Hematopoietic multipotent progenitor cell (in vitro differentiated cells): ENCODE data around the gene MYCN.

DNA sequence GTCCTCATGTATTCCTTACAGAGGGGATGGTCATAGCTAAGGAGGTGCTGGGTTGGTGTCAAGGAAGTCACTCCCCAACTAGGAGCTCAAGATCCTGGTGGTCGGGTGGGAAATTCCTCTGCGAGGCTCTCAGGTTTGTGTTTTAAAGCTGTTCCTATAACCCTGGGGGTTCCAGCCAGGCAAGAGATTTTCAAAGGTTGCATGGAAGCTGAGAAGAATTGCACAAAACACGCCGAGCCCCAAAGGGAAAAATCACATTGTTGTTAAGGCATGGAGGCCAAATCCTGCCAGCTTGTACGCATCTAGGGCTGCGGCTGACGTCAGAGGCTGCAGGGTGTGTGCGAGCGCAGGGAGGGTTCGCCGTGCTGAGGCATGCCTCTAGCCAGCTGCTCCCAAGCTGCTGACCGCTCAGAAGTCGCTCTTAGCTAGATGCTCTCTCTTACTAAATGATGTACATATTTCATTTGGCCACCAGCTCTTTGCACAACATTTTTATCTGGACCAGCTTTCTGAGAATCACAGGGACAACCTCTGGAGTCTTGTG, 191.7 kb downstream of the LPIN1 start:
- CAGE, long polyA plus RNA, result no peak

DNA sequence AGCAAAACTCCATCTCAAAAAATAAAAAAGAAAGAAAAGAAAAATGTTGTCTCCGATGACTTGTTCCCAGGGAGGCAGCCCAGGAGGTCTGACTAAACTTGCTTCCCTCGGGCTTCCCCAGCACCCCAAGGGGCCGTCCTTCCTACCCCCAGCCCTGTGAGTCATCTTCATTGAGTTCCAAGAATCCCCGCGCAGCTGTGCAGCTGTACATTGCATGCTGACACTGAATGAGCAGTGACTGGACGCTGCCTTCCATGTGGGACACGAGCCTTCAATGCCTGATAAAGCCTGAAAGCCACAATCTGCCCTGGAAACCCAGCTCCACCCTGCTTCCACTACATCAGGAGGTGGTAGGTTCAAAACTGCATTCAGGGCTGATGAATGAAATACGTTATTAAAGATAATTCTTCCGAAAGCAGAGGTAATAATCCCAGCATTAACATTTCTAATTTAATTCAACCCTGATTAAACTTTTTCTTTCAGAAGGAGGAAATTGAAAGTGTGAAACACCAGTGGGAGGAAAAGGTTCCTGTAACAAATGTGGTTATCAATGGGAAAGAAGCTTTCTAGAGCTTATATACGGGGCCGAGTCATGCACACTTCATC, 360.0 kb downstream of the LPIN1 start:
- CAGE, long polyA plus RNA, result no peak

DNA sequence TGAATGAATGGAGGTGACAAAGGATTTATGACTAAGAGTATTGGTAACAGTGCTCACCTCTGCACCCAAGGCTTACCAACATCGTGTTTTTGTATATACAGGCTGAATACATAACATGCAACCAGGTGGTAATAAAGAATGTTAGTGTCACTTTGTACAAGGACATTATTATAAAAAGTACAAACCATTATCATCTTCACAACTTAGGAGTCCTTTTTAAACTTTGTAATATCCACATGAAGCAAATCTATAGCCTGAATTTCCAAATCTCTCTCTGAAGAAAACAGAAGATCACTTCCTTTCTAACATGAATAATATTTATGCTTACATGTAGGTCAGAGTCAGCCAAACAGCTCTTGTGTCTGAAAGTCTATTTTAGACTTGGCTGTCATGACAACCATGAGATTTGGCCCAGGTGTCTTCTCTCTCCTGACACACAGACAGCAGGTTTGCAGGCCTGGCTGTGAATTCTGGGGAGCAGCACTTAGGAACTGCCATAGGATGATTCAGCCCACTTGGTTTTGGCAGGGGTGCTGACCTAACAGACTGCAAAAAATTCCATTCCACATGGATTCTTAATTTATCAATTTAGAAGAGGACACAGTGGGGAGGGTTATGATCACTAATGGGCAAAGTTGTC, 454.2 kb upstream of the TRIB2 start:
- CAGE, long polyA plus RNA, result no peak

DNA sequence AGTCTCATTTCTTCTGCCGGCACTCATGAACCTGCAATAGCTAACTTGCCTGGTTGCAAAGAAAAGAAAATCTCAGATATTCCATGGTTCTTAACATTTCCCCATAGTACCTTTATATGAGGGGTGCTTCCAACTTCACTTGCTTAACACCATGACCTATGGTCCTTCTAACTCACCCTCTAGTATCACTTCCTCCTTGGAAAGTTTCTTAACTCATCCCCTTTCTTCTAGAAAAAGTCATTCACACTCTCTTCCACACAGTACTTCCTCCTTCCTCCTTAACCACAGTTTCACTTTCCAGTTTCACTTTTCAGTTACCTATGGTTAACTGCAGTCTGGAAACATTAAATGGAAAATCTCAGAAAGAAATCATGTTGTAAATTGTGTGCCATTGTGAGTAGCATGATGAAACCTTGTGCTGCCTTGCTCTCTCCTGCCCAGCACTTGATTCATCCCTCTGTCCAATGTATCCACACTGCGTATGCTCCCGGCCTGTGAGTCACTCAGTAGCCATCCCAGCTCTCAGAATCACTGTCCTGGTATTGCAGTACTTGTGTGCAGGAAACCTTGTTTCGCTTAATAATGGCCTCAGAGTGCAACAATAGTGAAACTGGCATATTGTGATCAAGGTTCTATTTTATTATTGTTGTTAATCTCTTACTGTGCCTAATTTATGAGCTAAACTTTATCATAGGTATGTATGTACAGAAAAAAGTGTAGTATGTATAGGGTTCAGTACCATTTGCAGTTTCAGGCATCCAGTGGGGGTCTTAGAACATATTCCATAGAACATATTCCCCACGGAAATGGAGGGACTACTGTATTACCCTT, 128.6 kb upstream of the TRIB2 start:
- CAGE, long polyA plus RNA, result no peak

- CAGE, long polyA plus RNA, result no peak
These were observed 51.5 kb upstream of the TRIB2 start for GRCh38 chr2:12665256-12665673.

DNA sequence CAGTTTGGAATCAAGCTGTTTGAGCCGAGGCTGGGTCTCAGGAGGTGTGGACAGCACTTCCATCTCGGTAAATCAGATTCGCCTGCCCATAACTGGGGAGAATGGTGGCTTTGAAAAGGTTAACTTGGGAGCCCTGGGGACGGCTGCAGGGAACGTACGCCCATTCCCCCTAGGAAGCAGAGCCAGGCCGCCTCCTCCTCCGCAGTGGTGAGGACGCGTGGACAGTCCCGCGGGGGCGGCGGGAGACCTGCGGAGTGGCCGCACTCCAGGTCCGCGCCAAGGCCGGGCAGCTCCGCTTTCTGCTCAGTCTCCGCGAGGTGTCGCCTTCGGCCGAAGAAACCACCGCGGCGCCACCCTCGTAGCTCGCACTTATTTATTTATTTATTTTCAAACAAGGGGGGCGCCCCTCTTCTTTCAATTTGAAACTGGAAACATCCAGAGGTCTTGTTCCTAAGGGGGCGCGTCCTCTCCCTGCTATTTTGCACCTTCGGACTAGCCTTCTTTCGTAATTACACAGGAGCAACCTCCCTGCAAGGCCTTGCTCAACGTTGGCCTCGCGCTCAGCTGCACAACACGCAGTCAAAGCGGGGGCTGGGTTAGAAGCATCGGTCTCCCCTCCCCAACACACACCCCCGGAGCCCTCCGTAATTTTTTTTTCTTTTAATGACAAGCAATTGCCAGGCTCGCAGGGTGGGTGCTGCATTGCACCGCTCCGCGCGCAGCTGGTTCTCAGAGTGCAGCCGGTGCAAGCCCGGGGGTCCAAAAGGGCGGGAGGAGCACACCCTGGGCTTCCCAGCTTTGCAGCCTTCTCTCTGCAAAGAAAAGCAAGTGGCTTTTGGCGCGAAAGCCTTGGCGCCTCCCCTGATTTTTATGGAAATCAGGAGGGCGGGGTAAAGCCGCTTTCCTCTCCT, 555 bp upstream of the MYCN start:
- CAGE, long polyA plus RNA, result no peak

GRCh38 chr2:15940451-15941115, at the start of gene MYCN:
MYCN (plus strand) TSS chr2:15940550.
- CAGE, long polyA plus RNA, result start-site peak on the plus strand at chr2:15940523-15940557, 26 reads

- CAGE, long polyA plus RNA, result no peak
These were observed 153.8 kb downstream of the MYCN start for GRCh38 chr2:16094044-16094630.

GRCh38 chr2:16126561-16126944, 186.2 kb downstream of the MYCN start:
- CAGE, long polyA plus RNA, result no peak

- CAGE, long polyA plus RNA, result no peak
These were observed 304.7 kb downstream of the MYCN start for GRCh38 chr2:16244959-16245488.

GRCh38 chr2:16550269-16550693, 115.4 kb downstream of the CYRIA start:
- CAGE, long polyA plus RNA, result no peak

DNA sequence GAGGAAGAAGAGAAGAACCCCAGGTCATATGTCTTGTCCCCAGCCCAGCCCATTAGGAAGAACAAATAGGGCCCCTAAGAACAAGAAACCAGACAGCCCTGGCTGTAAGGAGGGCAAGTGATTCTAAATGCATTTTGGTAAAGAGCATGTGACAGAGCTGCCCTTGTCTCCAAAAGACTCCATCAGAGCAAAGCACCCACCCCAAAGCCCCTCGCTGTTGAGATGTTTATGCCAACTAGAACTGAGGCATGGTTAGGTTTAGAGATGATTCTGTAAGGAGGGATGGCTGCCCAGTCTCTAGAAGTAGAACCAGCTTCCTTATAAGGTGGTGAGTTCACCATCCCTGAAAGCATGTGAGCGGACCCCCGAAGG, 47.2 kb downstream of the CYRIA start:
- CAGE, long polyA plus RNA, result no peak

GRCh38 chr2:16642292-16643063, 23.2 kb downstream of the CYRIA start:
- CAGE, long polyA plus RNA, result no peak

- CAGE, long polyA plus RNA, result no peak
These were observed 13.1 kb downstream of the CYRIA start for GRCh38 chr2:16652460-16653034.

- CAGE, long polyA plus RNA, result no peak
These were observed 2.2 kb downstream of the CYRIA start for GRCh38 chr2:16663186-16663994.

DNA sequence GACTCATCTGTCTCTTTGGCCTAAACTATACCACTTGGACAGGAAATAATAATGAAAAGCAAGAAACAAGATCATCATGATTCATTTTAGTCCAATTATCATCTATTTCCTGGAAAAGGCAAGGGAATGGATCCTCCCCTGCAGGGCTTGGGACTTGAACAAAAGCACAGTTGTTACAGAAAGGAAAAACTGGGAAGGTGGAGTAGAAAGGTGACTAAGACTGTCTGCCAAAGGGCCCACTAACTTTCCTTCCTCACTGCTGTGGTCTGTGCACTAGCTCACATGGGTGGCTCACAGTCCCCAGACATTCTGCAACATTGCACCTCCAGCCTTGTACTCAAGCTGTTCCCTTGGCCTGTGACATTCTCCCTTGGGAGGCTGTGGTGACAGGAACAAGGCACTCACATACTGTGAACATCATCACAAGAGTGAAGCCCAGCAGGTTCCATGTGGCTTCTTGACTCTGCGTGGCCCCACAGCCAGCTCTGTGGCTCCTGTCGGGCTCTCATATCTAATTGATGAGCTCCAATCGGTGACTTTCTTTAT, 75.4 kb downstream of the VSNL1 start:
- CAGE, long polyA plus RNA, result no peak

GRCh38 chr2:17648794-17649264, 104.8 kb downstream of the SMC6 start:
- CAGE, long polyA plus RNA, result no peak

GRCh38 chr2:17804138-17804807, 12.0 kb upstream of the MSGN1 start:
- CAGE, long polyA plus RNA, result no peak

- CAGE, long polyA plus RNA, result no peak
These were observed 98.2 kb downstream of the KCNS3 start for GRCh38 chr2:17976794-17977023.

- CAGE, long polyA plus RNA, result no peak
These were observed 248.9 kb downstream of the RDH14 start for GRCh38 chr2:18311699-18311898.